Left common carotid artery plus branches (tissue), 1 donor: ENCODE results near the genes BTF3L4, CPT2 and LRP8.

GRCh38 chr1:51570340-51570972, 46.4 kb upstream of the OSBPL9 start:
- PRO-cap = no peak

- PRO-cap = bidirectional peak, plus-strand start at chr1:52056295, minus-strand start at chr1:52056171
These were observed at the start of gene BTF3L4 for GRCh38 chr1:52055943-52056641. Gene BTF3L4 (plus strand): TSS chr1:52056295.

DNA sequence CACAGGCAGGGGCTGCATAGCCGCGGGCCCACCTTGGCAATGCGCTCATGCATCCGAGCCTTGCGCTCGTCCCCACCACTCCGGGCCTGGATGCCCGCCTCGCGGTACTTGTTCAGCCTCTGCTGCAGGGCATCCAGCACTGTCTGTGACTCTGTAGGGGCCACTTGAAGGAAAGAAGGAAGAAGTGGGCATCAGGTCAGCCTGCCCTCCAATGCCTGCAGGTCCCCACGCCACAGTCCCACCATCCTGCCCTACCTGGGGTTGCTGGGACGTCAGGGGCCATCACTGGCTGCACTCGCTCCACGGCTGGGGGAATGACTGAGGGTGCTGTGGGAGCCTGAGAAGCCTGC, 7.0 kb downstream of the CC2D1B start:
- PRO-cap = unidirectional peak, minus-strand start at position 114 of the sequence

DNA sequence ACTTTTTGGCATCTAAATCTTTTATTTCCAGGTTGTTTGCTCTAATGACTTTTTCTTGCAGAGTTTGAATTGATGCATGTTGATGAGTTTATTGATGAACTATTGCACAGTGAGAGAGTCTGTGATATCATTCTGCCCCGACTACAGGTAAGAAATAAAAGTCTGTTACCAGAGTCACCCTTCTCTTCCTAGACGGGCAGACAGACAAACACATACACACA, 6.6 kb downstream of the PRPF38A start:
- PRO-cap = no peak

- PRO-cap = no peak
These were observed 9.2 kb downstream of the PRPF38A start for GRCh38 chr1:52413502-52414129.

DNA sequence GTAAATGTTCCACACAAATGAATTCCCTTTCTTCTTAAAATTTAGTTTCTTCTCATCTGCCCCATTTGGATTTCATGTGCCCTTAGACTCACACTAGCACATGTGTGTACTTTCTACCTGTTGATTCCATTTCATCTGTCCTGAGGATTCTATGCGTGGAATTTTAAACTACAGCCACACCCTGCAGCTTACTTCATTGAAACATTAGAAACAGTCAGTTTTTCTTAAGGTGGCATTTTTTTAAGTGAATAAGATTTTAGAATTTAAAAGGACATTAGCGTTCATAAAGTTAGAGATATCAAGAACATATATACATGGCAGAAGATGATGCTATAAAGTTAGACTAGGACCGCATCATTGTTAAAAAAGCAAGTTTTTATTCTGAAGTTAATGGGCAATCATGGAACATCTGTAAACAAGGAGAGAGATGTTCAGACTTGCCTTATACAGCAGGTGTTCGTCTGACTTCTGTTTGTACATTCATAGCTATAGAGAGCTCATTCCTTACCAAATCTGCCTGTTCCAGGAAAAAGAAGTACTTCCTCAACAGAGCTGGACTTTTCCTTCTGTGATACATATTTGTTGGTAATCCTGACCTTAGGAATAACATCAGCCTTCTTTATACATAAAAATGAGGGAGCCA, 3.9 kb upstream of the TUT4 start:
- PRO-cap = no peak

- PRO-cap = no peak
These were observed 1.2 kb upstream of the SHISAL2A start for GRCh38 chr1:52631592-52632292.

DNA sequence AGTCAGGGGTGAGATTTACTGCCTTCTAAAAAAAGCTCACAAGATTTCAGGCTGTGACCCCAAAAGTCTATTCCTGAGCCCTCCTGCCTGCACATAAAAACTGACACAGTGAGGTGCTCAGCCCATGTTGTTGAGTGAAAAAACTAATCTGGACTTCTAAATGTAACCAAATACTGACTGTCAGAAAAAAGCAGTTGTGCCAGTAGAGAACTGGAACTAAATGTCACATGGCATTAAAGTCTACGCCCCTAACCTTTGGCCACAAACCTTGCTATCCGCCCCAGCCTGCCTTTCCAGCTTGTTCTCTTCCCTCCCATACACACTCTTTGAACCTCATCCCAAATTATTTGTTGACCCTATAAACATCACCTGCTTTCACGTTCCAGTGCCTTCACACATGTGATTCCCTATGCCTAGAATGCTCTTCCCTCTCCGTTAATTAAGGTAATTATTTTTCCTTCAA, 9.1 kb upstream of the COA7 start:
- PRO-cap = no peak

DNA sequence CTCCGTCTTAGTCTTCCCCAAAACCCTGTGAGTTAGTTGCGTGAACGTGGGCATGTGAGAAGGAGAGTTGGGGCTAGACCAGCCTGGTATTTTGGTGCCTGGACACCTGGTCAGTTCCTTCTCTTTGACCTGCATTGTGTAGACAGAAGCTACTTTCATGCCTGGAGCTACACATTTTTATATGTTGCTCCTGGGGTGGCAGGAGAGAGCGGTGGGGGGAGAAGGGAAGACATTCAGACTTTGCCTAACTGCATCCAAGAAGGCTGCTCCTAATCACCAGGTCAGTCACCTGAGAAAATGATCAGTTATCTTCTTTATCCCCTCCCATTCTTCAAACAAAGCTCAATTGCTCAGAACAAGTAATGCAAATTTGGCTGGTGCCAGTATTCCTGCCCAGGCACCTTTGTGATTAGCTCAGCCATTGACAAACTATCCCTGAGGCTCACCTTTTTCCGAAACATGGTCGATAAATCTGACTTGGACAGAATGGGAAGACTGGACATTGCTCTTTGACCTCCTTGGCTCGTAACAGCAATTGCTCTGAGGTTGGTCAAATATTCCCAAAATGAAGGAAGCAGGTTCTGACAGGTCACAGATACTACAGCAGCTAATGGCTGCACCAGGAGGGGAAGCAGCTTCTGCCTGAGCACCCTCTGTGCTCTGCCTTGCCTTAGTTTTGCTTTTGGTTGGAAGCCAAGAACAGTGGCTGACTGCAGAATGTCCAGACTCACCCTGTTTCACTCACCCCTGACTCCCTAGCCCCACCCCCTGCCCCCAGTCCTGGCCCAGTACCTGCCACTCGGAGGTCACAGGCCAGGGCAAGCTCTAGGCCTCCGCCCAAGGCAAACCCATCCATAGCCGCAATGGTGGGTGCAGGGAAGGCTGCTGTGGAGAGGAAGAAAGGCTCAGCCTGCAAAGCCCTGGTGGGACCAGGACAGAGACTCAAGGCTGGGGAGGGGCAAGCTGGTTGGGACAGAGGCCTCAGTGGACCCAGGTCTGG, 15.5 kb downstream of the ECHDC2 start:
- PRO-cap = no peak

GRCh38 chr1:53190223-53190891, 6.3 kb upstream of the CPT2 start:
- PRO-cap = no peak

DNA sequence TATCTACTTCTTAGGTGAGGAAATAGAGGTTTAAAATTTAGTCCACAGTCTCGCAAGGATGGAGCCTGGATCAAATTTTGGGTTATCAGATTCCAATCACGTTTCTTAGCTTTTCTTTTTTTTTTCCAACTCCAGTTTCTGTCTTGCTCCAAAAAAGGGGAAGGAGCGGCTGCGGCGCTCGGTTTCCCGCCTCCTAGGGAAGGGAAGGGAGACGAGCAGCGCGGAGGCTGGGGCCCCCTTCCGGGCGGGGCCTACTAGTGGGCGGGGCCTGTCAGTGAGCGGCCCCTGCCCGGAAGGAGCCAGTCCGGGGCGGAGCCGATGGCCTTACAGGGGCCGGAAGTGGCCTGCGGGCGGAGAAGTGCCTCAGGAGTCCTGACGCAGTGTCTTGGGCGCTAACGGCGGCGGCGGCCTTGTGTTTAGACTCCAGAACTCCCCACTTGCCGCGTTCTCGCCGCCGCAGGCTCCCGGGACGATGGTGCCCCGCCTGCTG, at the start of gene CPT2:
Gene CPT2, plus strand, starts transcription at position 353 of the 490 bp plus-strand sequence.
- PRO-cap = bidirectional peak, plus-strand start at position 329 of the sequence, minus-strand start at position 195 of the sequence

DNA sequence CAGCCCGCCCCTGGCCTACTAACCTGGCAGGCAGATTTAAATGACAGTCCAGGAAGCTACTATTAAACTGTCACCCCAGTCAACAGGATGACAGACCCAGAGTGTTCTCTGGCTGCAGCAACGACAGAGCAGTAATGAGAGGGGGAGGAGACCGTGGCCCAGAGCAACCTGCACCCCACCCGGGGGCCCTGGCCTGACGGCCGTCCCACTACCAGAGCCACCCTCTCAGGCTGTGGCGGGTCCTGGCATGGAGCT, 31.3 kb downstream of the LRP8 start:
- PRO-cap = no peak

DNA sequence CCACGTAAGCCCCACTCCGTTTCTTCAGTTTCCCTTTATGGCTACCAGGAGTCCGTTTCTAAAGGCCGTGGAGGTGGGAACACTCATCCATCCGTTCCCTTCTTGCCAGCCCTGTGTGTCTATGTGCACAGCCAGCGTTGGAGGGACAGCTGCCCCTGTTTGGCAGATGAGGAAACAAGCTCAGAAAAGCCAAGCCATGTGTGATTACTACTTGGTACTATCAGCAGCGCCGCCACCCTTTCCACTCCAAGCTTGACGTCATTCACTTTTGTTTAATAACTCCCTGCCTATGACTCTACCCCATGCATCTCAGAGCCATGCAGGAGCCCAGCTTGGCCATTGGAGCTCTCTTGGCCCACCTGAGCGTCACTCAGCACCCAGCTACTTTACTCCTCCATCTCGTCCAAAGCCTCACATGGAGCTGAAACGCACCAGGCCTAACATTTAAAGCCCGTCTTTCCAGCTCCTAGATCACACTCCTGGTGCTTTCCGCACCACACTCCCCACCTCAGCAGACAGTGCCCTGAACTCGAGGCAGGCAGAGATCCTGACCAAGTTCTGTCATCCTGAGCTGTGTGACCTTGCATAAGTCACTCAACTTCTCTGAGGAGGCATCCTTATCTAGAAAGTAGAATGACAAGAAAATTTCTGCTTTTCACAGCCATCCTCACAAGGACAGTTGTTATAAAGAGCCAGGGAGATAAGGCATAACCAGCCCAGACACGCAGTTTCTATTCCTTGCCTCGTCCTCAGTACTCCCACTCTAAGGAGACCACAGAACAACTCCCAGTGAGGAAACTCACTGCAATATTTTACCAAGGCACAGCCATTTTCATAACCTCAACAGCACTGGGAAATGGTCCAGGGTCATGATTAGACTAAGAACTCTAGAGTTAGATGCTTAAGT, 3.3 kb downstream of the LRP8 start:
- PRO-cap = no peak

DNA sequence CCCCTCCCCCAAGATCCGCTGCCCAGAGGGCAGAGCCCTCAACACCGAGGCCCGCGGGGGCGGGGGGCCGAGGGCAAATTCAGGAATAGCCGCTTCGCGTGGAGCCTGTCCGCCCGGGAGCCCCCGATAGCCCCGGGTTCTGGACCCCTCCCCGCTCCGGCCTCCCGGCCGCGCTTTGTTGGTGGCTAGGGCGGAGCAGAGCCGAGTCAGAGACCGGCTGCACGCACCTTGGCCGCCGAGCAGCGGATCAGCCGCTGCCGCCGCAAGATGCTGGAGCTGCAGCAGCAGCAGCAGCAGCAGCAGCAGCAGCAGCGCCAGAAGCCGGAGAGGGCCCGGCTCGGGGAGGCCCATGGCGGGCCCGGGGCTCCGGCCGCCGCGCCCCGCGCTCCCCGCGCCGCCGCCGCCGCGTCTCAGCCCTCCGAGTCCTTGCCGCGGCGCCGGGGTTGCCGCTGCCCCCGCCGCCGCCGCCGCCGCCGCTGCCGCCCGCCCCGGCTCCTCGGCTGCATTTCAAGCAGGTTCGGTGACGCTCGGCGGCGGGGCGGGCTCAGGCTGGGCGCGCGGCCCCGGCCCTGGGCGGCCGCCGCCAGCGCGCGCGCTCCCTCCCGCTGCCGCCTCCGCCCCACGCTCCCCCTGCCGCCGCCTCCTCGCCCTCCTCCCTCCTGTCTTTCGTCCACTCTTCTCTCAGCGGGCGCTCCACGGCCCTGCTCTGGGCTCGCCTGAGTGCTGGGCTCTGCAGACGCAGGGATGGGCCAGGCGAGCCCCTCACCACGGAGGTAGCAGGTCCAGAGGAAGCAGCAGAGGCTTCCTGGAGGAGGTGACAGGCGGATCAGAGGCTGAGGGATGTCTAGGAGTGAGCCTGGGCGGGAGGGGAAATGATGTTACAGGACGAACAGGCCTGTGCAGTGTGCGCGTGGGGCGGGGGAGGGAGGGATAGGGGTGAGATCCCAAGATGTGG, at the start of gene LRP8:
Gene LRP8, minus strand, starts transcription at position 509 of the 955 bp plus-strand sequence.
- PRO-cap = bidirectional peak, plus-strand start at position 673 of the sequence, minus-strand start at position 478 of the sequence

GRCh38 chr1:53367867-53368483, 40.1 kb upstream of the LRP8 start:
- PRO-cap = no peak

- PRO-cap = no peak
These were observed 67.5 kb downstream of the DMRTB1 start for GRCh38 chr1:53526740-53527142.

DNA sequence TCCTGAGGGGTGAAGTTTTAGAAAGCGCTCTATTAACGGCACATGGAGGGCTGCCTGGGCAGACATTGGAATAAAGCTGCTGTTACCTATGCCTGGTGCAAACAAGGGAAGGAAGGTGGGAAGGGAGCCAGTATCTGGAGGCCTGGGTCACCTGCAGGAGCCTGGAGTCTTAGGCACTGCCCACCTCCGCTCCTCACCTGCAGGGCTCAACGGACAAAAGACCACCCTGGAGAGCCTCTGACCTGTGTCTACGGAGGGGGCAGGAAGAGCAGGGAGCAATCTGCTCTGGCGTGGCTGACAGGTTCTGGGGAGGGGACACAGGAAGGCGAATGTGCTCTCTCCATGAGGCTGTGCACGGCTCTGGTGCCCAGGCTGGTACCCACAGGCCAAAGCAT, 69.9 kb downstream of the DMRTB1 start:
- PRO-cap = no peak

GRCh38 chr1:53899095-53899866, 5.3 kb downstream of the DIO1 start:
- PRO-cap = no peak

DNA sequence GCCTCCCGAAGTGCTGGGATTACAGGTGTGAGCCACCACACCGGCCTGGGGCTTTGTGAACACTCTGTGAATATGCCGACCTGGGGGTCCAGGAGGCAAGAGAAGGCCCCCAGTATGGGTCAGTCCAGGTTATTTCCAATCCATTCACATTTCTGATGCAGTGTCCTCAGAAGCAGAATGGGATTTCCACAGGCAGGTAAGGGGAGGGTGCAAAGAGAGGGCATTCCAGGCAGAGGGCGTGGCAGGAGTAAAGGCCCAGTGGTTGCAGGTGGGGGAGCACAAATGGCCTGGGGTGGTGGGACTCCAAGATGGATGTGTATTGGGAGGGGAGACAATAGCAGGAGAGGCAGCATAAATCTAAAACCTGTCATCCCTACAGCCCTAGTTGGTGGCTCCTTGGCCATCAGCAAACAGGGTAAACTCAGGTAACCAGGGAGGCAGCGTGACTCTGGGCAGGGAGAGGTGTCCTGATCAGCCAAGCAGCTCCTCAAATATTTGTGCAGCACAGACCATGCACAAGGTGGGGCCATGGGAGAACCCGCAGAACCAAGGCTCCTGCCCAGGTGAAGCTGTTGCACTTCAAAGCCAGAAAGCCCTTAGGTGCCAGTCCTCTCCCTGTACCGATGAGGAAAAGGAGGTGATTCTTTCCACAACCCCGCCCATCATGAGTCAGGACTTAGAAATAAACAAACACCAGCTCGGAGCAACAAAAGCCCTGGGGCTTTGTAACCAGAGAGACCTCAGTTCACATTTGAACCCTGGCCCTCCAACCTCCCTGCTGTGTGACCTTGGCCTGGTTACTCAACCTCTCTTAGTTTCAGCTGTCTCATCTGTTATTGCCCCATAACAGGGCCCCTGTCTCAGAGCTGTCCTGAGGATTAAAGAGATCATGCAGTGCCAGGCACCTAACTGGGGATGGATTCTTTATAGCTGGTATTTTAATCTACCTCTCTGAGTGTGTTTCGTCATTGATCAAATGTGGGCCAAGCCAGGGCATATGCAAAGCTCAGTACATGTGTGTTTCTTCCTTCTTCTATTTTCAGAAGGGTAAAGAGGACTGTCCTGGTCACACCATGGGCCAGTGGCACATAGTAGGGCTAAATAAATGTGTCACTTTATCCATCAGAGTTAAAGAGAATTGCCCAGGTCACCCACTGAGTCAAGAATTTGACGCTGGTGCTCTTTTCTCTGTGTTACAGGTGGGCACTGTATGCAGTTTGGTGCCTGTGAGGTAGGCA, 1.7 kb downstream of the LDLRAD1 start:
- PRO-cap = no peak

DNA sequence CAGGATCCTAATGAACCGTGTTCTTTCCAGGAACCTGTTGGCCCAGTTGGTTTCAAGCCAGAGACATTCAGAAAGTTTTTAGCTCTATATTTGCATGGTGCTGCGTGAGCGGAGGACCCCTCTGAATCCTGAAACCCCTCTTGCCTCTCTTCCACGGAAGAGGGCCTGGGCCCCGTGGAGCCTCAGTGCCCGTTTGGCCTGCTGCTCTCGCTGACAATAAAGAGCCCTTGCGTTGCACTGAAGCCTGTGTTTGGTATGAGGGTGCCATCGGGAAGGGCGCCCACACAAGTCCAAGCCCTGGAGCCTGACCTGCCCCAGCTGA, 18.1 kb downstream of the MRPL37 start:
- PRO-cap = no peak